Bronchial epithelial cell (primary cell): ENCODE results near the gene TRIM36.

DNA sequence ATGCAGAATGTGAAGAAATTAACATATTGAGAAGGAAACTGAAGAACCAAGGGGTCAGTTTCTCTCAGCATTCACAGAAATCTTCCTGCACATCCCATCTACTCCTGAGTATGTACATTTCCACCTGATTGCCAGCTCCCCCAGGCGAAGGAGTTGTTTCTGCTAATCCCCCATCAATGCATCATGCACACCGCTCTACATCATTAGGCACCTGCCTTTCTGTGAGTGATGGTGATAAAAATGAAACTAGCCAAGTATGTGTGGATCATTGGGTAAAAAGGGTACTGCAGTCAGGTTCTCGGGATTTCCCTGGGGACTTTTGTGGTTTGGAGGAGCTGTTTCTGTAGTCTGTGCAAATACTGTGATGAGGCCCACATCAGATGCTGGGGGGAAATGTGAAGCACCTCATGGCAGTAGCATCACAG is 30.4 kb downstream of the CAMK4 start:
- RRBS, 2 experiments: no CpG with 5 or more reads among the region's 3 CpGs

GRCh38 chr5:111757052-111757117 is 109 bp downstream of the NREP start:
- RRBS, 2 experiments: no CpG with 5 or more reads among the region's 4 CpGs

DNA sequence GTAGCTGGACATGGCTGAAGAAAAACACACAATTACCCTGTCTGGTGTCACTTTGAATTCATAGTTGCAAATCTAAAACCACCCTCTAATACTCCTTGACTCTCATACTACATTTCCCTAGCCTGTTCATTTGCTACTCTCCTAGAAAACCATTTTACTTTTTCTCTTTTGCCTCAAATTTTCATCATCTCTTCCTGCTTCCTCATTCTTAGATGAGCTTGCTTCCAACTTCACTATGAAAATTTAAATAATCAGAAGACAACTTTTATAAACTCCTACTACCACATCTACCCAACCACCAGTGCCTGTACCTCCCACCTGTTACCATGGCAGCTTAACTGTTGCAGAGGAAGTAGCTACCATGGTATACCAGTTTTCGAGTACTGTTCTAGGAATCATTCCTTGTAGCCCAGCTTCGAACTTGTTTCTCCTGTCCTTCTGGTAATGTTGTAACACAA is 266.7 kb upstream of the NREP start:
- RRBS, 2 experiments: no CpG with 5 or more reads among the region's 2 CpGs

GRCh38 chr5:112399570-112400055 is 19.5 kb downstream of the EPB41L4A start:
- RRBS, 2 experiments: no CpG with 5 or more reads among the region's 3 CpGs

DNA sequence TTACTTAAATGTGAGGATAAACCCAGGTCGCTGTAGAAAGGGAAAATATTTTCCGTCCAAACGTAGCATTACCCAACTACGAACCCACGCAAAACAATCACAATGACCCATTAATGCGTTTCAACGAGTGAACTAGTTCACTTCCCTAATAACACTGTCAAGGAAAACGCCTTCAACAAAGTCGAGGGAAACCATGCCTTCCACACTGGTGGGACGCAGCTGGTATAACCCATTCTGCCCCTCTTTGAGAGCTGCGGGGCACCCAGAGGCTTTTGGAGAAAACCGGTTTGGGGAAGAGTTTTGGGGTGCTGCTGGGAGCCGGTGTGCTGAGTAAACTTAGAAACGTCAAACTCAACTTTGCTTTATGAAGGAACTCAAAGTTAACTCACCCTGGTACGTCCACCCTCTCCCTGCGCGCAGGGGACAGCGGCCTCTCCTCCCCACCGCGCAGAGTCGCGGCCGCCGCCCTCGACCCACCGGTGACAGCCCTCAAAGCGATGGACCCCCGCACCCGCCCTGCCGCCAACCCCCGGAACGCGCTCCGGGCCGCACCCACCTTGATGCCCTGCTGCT is 606 bp downstream of the EPB41L4A start:
- RRBS, 2 experiments: 2% methylated on average over 8 of the region's 35 CpGs

DNA sequence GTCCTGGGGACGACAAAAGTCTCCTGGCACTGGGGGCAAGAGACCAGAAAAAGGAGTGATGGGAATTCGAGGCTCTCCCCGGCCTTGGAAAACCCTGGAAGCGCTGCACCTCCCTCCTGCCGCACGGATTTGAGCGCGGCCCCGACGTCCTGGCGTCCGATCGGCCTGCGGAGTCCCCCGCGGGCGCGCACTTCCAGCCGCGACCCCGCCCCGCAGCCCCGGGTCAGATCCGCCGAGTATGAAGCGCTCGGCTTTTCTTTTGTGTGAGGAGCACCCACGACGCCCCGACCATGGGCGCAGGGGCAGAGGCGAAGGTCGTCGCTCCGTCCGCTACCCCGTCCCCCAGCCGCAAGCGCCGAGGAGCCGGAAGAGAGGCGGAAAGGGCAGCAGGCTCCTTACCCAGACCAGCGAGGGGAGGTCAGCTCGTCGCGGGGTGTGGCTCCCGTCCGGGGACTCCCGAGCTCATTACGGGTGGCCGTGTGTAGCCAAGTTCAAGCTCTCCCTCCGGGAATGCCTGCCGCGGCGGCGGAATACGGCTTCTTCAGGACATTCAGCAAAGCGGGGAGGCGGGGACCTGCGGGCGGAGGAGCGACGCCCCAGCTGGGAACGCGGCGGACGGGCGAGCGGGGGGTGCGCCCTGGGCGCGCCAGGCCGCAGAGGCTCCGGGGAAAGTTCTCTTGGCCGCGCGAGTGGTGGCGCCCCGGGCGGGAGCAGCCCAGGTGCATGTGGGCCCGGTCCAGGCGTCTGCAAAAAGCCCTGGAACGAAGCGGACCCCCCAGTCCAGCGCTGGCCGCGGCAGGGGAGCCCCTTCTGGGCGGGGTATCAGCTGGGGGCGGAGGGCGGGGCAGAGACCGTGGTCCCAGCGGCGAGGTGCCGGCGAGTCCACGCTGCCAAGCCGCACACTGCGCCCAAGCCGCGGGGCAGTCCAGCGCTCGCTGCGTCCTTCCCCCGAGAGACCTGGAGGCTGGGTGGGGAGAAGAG is 573 bp upstream of the EPB41L4A start:
- RRBS, 2 experiments: 1 to 2% methylated on average over 11 to 17 of the region's 104 CpGs

DNA sequence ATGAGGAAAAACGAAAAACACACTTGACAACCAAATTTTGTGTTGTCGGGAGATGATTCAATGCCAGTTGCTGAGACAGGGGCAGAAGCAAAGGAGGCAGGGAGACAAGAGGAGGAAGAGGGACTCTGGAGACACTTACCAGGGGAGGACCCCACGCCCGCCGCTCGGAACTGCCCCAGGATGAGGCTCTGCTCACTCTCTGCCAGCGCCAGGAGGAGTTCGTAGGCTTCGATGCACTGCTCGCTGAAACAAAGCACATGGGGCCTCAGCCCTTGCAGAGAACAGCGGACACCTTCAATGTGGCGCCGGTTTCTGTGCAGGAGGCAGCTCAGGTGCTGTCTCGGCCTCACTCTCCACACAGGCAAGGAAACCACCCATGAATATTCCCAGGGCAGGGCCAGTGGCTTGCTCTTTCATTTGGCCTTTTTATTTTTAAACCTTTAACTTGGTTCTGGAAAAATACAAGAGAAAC is 91.4 kb downstream of the DCP2 start:
- RRBS, 2 experiments: no CpG with 5 or more reads among the region's 14 CpGs

GRCh38 chr5:113166792-113167400 is 190.3 kb downstream of the DCP2 start:
- RRBS, 2 experiments: no CpG with 5 or more reads among the region's 7 CpGs

GRCh38 chr5:113203122-113203554 is 226.5 kb downstream of the DCP2 start:
- RRBS, 2 experiments: under 1 to 1% methylated on average over 7 to 10 of the region's 17 CpGs

DNA sequence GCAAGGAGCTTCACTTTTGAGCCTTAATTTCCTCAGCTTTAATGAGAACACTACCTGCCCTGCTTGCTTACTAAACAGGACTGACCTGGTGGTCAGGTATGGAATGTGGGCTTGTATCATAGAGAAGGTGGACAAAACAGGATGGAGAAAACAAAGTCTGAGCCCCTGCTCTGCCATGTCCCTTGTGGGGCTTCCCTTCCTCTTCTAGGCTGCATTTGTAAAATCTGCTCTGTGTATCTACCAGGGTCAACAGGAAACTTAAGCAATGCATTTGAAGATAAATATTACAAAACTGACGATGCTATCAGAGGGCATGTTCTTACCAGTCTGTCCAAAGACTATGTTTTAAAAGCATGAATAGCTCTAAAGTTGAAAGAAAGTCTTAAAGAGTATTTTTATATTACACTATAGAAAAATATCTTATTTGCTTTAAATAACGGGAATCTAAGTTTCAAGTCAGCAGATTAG is 228.7 kb downstream of the DCP2 start:
- RRBS, 2 experiments: no CpG with 5 or more reads among the region's 2 CpGs

GRCh38 chr5:113213495-113213891 is 221.3 kb downstream of the TSSK1B start:
- RRBS, 2 experiments: no CpG with 5 or more reads among the region's 7 CpGs

GRCh38 chr5:113216396-113216751 is 218.4 kb downstream of the TSSK1B start:
- RRBS, 2 experiments: no CpG with 5 or more reads among the region's 1 CpG

DNA sequence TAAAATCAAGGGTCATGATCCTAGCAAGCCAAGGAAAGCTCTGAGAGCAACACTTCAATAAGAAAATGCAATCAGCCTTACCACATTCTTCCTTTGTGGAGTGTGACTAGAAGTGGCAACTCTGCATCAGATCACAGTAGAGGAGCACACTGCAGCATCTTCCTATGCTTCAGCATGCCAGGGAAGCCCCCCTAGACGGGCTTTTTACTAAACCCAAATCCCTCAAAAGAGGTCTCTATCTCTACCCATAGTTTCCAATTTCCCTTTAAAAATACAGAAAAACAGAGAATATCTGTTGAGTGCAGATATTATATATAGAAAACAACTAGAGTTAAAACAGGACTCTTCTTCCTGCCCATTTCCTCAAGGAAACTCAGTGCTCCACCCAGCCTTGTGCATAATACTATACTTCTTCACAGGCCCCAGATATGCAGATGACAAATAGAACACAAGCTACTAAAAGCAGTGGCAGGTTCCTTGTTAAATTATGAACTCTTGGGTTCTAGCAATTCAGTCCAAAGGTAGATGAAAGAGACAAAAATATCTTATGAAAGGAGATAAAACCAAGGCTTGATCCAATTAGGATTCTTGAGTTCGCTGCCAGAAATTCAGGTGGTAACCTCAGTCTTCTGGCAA is 200.3 kb downstream of the TSSK1B start:
- RRBS, 2 experiments: no CpG with 5 or more reads among the region's 2 CpGs

- RRBS, 2 experiments: no CpG with 5 or more reads among the region's 3 CpGs
Measured at GRCh38 chr5:113329918-113330508, 104.8 kb downstream of the TSSK1B start.

- RRBS, 2 experiments: no CpG with 5 or more reads among the region's 9 CpGs
Measured at GRCh38 chr5:114360118-114360577, 1.7 kb upstream of the KCNN2 start.

- RRBS, 2 experiments: no CpG with 5 or more reads among the region's 60 CpGs
Measured at GRCh38 chr5:114362712-114363268, 920 bp downstream of the KCNN2 start.

DNA sequence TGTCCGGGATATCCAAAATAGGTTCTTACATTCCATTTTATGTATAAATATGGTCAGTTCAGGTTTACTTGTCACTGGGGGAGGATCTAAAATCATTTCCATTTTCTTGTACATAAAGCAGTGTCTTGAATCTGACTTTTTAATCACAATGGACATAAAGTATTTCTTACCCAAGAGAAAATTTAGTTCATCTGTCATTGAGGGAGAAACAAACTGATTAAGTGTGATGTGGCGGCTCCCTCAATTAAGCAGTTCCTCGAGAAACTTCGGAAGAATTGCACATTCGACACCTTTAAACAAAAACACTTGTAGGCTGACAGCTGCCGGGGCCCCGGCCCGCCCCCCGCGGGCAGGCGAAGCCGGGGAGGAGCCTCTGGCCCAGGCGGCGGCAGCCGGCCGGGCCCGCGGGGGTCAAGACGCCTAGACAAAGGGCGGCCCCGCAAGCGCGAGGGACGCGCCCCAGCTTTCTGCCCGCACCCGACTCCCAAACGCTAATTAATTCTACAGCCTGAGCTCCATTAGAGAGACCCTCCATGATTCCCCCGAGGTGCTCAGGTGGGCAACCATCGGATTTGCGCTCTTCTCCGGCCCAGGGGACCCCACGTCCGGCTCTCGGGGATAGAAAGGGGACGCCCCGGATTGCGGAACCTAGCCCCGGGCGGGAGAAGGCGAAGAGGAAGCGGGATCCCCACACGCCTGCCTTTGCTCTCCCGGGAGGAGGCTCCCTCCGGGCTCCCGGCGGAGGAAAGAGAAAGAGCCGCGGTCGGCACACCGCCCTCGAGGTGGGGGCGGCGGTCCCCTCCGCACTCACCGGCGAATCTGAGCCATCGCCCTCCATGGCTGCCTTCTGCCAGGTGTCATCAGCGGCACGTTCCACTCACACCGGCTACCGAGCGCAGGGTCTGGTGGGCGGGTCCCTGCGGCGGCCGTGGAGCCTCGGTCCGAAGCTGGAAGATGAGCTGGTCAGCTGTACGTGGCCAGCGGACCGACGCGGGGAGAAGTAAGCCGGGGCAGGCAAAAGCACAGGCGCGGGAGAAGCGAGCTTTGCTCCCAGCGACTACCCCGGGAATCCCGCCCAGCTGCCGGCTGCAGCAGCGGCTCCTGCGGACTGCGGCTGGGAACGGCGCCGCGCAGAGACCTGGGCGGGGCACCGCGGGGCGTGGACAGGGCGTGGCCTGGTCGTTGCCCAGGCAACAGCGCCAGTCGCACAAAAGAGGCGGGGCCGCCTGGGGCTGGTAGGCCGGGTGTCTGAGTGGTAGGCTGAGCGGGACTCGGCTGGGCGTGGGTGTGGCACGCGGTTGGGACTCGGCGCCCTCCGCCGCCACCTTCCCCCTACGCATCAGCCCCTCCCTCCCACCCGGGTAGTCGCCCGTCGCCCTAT is at the start of gene TRIM36:
TSS of gene TRIM36 (minus strand) at position 1,112 of the 1,381 bp plus-strand sequence.
- RRBS, 2 experiments: under 1 to 2% methylated on average over 31 of the region's 114 CpGs

GRCh38 chr5:115170178-115170991 is 677 bp upstream of the TRIM36 start:
- RRBS, 2 experiments: 2 to 3% methylated on average over 15 of the region's 67 CpGs

DNA sequence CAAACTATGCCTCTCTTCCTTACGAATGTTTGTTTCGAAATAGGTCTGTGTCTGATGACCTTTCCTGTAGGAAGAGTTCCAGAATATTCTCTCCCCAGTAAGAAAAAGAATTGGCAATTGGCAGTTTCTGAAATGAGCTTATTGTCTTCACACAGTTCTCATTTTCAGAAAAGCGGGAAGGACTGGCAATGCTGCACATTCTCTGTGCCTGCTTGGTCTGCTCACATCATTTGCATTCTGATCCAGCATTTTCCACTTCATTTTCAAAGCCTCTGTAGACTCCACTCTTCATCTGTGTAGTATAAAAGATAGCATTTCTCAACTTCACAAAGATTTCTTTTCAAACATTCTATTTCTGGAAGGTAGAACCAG is 120.6 kb upstream of the CCDC112 start:
- RRBS, 2 experiments: no CpG with 5 or more reads among the region's 3 CpGs

DNA sequence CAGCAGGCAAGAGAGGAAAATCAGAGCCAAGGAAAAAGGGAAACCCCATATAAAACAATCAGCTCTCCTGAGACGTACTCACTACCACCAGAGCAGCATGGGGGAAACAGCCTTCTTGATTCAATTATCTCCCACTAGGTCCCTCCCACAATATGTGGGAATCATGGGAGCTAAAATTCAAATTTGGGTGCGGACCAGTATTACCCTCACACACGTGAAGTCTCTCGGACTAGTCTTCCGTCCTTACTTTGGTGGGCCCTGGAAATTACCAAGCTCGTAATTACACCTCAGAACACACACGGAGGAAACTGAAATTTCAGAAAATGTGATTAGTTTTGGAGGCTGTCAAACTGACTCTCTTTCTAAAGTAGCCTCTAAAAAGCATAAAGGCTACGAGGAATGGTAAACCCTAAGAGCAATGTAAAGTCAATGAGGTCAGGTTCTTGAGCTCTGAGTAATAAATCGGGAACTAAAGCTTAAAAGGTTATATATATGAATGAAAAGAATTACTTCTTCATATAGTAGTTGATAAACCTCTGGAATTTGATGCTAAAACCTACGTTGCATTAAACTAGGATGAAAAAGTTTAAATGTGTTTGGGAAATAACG is 806 bp upstream of the FEM1C start:
- RRBS, 2 experiments: no CpG with 5 or more reads among the region's 11 CpGs